Metastatic Lung Carcinoma in the Adrenal Gland (tissue), 1 donor: Measurements from ENCODE around the gene NOL6.

- PRO-cap, result no peak
These were observed 25.8 kb upstream of the C9orf72 start for GRCh38 chr9:27599121-27599506.

- PRO-cap, result no peak
These were observed 71.8 kb upstream of the C9orf72 start for GRCh38 chr9:27644996-27645558.

DNA sequence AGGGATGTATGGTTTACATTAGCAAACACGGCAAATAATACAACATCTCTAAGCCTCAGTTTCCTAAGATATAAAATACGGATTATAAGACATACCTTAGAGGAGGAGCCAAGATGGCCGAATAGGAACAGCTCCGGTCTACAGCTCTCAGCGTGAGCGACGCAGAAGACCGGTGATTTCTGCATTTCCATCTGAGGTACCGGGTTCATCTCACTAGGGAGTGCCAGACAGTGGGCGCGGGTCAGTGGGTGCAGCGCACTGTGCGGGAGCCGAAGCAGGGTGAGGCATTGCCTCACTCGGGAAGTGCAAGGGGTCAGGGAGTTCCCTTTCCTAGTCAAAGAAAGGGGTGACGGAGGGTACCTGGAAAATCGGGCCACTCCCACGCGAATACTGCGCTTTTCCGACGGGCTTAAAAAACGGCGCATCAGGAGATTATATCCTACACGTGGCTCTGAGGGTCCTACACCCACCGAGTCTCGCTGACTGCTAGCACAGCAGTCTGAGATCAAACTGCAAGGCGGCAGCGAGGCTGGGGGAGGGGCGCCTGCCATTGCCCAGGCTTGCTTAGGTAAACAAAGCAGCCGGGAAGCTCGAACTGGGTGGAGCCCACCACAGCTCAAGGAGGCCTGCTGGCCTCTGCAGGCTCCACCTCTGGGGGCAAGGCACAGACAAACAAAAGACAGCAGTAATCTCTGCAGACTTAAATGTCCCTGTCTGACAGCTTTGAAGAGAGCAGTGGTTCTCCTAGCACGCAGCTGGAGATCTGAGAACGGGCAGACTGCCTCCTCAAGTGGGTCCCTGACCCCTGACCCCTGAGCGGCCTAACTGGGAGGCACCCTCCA, 237.1 kb upstream of the LINGO2 start:
- PRO-cap, result no peak

GRCh38 chr9:31756451-31756937, 627.9 kb upstream of the ACO1 start:
- PRO-cap, result no peak

- PRO-cap, result no peak
These were observed 5.3 kb upstream of the DNAJA1 start for GRCh38 chr9:33019707-33020183.

DNA sequence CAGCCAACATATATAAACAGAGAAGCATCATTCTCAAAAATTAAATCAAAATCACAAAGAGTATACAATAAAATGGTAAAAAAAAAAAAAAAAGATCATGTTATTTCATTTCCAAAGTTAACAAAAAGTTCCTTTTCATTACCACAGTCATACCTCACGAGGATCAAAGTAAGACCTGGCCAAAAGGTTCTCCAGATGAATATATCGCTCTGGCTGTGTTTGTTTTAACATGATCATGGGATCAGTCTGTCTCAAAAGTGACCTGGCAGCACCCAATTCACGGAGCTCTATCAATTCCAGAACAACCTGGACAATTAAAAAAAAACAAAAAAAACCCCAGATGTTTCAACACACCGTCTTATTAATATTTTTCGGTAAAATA, 4.9 kb downstream of the SMU1 start:
- PRO-cap, result no peak

DNA sequence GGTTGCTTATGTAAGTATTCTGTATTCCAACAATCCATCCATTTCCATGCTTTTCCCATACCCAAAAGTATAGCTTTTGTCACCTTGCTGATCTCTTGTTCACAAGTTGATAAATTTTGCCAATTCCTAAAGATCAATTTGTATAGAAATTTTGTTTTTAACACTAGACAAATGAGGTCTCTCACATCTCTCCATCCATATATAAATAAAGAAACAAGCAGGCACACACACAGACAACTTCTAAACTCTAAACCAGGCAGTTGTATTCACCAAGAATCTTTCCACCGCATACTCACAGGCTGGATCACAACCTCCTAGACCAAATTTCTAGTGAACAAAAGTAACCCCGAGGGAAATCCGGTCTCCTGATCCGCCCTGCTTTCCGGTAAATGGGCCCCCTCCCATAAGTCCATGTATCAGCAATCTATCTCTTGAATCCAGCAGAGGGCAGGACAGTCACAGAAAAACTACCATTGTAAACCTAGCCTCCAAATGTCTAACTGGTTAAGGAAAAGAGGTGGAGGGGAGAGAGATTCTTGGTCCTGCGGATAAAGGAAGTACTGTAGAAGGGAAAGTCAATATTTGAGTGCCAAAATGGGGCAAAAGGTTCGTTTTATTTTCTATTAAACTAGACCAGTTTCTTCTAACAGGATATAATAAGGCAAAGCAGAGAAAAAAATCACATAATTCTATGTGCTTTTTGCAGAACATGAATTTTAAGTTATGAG, 4.7 kb upstream of the SMU1 start:
- PRO-cap, result no peak

GRCh38 chr9:33111813-33112578, 35.5 kb upstream of the SMU1 start:
- PRO-cap, result no peak

- PRO-cap, result no peak
These were observed 7.7 kb downstream of the BAG1 start for GRCh38 chr9:33256744-33257229.

- PRO-cap, result no peak
These were observed 3.4 kb downstream of the BAG1 start for GRCh38 chr9:33260943-33261644.

DNA sequence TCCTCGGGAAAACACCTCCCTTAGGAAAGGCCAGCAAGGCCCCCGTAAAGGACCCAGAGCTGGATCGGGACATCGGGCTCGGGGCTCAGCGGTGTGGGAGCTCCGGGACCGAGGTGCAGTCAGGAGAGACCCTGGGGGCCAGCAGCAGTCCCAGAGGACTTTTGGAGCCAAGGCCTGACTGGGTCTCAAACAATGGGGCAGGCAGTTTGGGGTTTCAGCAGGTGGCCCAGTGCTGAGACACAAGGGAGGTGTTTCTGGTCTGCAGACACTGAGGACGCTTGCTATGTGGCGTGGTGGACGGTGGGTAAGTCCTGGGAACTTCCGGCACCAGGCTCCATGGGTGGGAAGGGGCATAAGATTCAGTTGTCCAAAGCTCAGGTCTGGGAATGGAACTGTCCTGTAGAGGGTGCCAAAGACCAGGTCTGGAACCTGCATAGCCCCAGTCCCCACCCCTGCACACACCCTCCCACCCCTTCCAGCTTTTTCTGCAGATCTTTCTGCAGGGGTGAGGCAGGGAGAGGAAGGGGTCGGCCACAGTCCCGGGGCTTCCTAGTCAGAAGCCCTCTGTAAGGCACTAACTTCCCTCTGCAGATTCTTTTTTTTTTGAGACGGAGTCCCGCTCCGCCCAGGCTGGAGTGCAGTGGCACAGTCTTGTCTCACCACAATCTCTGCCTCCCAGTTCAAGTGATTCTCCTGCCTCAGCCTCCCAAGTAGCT, 925 bp upstream of the AQP7 start:
- PRO-cap, result no peak

- PRO-cap, result bidirectional peak, plus-strand start at chr9:33474151, minus-strand start at chr9:33473847
These were observed at the start of gene NOL6 for GRCh38 chr9:33473337-33473989. Gene NOL6 (minus strand): TSS chr9:33473924.

DNA sequence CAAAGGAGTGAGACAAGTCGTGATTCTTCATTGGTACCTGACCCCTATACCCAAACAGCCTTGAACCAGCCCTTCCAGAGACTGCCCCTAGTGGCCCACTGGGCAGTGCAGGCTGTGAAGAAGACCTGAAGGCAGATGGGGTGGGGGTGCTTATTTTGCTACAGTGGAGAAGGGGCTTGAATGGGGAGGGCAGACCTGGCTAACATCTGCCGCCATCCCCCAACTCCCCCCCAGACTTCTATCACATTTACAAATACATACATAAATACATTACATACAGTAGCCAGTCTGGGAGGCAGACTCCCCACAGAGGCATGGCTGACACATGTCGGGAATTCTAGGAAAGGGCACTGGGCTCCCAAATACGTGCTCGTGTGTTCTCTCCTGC, 105.1 kb downstream of the UBE2R2 start:
- PRO-cap, result no peak

GRCh38 chr9:34171723-34172194, 7.1 kb upstream of the UBAP1 start:
- PRO-cap, result no peak

- PRO-cap, result bidirectional peak, plus-strand start at chr9:34179796, minus-strand start at chr9:34179739; unidirectional peak, minus-strand start at chr9:34179834
These were observed 765 bp downstream of the UBAP1 start for GRCh38 chr9:34179707-34179908.

DNA sequence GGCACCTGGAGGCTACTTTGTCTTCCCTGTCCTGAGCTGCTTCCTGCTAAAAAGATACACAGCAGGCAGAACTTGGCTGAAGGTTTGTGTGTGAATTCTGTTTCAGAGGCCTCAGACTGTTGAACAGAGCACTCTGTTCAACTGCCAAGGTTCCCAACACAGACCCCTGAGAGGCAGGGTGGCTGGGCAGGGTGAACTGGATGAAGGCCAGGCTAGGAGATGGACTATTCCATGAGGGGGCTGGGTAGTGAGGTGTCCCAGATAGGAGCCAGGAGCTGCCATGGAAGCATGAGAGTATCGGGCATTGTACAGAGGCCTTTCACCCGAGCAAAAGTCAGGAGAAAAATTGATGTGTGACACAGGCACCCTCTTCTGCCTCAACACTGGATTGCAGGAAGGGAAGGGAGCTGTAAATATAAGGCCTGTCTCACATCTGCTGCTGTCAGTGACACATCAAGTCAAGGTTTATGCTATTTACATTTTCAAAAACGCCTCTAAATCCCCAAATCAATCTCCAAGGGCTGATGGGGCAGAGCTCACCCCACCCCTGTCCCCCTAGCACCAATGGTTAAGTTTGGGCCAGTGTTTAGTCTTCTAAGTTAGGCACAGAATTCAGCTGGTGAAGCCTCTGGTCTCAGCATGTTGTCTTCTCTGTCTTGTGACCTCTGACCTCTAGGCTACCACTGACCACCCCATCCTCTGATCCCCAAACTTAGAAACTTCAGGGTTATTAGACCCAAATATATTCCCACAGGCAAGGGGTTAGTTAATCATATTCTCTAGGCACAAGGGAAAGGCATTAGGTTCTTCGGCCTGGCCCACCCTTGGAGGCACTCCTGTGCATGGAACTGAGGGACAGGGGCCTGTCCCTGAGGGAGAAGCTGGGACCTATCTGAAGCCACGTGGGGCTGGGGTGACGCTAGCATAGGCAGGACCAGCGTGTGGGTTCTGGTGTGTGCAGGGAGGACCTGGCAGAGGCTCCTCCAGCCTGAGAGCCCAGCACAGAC, 74.8 kb downstream of the UBAP1 start:
- PRO-cap, result no peak

DNA sequence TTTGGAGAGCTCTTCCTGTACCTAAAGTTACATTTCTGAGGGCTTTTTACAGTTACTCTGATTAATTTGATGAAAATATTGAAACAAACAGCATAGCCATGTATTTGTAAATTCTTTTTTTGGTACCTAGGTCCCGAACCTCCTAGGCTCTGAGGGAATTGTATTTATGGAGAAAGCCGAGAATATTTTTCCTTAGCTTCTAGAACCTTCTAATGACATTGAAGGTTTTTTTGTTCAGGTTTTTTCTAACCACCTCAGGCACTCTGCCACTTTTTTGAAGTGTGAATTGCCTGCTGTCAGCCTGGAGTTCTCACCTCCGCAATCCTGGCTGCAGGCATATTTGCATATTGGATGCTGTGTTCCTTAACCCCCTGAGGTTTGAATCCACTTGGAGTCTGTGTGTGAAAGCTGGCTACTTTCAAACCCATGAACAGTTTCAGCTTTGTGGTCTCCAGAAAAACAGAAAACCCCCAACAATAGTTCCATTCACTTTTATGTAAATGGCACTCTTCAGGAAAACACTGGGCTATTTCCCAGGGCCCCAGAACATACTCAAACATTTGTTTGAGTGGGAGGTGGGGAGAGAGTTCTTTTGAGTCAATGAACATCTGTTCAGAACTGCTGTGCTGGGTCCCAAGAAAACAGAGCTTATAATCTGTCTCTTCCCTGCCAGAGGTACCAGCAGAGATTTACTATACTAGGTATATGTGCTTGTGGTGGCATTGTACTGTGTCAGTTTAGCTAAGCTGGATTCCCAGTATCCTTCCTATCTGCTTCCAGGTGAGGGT, 4.9 kb downstream of the NUDT2 start:
- PRO-cap, result no peak

DNA sequence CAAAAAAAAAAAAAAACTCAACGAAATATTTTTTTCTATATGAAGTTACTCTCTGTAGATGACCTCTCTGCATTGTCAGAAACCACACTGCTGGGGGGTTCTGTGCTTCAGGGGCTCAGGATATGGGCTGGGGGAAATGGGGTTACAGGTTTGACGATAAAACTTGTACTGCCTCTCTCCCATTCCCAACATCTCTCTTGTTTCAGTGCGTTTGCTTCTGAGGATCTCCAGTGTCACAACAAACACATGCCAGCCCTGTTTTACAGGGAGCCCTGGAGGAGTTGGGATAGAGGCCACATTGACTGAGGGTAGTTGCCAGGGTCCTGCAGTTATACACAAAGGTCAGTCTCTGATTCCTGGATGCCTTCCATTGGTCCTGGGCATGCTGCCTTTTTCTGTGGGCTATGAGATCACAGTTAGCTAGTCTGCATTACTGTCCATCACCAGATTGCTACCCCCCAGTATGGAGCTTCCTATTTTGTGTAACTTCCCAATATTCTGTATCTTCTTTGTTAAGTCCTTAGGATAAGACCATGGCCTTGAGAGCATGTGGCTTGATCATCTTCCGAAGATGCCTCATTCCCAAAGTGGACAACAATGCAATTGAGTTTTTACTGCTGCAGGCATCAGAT, 9.3 kb downstream of the NUDT2 start:
- PRO-cap, result no peak

GRCh38 chr9:34363415-34364234, 13.1 kb downstream of the MYORG start:
- PRO-cap, result no peak

DNA sequence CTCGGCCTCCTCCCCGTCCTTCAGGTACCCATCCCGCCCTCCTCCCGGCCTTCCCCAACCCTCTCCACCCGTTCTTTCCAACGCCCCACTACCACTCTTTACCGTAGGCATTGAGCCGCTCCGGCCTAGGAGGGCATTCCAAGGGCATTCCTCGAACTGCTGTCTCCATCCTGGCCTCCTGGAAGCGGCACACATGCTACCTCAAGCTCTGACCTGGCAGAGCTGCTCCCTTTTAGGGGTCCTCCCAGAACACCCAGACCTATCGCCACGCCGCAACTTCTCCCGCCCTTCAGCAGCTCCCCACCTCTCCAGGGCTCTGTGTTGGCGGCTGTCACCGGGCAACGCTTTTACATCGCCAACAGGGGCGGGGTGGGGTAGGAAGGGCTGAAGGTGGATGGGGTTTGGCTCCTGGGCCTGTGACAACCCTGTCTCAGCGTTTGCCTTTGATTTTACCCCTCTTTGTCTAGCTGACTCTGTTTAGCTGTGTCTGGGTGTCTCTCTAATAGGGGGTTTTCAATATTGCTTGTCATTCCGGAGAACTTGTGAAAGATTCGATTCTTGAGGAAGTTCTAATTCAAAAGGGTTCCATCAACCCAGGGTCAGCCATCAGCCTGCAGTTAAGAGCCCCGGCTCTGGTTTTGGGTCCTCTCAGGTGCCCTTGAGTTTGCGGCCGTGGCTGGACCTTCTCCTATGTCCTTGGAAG, 4.7 kb upstream of the MYORG start:
- PRO-cap, result no peak